Measurements from ENCODE around the genes CABLES1, LAMA3 and TTC39C.

DNA sequence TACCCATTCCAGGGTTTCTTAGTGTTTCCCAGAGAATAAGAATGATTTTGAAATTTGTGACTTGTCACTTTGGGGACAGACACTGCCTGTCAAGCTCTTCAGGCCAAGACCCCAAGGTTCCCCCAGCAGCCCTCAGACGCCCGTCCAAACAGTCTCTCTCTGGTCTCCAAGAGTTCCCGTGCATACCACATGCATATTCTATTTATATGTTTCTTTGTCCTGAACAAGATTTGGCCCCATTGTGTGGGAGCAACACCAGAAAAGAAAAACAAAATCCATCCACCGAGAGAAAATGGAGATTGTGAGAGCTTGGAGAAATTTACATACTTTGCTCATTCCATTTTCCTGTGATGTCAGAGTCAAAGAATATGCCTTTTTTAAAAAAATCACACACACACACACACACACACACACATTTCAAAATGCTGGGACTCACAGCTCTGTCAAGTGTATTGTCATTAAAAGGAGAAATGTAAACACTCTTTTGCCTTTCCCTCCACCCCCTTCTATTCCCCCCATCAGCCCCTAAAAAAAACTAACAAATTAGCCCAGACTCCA, 52.3 kb upstream of the CTAGE1 start:
- PRO-cap, 3 experiments, result no peak in any of the 3 experiments

DNA sequence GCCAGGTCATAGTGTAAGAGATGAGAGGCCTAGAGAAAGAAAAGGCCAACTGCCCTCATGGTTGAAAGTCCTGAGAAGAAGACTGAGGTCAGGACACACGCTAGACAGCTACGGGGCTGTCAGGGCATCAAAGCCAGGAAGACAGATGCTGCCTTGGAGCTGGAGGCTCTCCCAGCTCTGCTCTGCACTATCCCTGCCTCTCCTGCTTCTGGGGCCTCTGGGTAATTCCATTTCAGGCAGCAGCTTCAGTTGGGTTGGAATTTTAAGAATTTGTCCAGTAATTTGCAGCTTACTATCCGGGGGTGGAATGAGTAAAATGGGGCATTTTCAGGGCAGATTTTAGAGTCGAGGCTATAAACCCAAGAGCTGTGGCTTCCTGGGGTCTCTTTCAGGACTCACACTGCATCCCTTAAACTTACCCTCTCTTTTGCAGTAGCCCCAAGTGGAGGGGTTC, 76.2 kb upstream of the CTAGE1 start:
- PRO-cap, 3 experiments, result peak in 1 of 3 experiments; most common minus-strand start position 210 of the sequence (in 1)

GRCh38 chr18:22530011-22530373, 112.3 kb upstream of the CTAGE1 start:
- PRO-cap, 3 experiments, result no peak in any of the 3 experiments

DNA sequence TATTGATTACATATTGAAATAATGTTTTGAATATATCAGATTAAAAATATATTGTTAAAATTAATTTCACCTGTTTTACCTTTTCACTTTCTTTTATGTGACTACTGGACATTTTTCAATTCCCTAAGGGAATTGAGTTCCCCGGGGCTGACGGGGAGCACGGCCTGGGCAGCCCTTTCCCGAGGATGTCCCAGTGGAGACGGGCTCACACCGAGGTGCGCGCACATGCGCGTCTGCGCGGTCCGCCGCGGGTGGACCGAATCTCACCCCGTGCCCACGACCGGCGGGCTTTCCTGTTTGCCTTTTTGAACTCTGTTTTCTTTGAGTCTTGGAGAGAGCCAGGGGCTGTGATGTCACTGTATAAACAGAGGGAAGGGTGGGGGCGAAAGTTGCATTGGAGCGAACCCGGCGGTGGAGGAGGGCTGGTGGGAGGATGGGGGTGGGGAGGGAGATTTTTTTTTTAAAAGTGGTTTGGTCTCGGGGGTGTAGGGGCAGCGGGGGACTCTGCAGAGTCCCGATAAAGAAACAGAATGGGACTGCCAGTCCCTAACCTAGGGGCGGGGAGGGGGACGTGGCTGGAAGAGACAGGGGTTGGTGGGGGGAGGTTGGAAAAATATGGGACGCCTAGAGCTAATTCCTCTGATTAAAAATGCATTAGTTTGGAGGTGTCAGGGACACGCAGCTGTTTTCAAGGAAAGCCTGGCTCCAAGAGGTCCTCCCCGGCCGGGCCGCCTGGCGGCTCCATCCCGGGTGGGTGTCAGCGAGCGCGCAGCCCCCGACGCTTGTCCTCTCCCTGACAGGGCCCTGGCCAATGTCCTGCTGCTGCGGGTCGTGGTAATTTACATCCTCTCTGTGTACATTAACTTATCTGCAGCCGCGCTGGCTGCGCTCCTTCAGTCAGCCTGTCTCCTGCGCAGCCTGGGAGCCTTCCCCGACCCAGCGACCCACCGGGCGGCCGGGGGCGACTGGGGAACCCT, 141.4 kb upstream of the CTAGE1 start:
- PRO-cap, 3 experiments, result peak in 3 of 3 experiments; most common plus-strand start position 657 of the sequence (in 2); most common minus-strand start position 237 of the sequence (in 2)

GRCh38 chr18:22559779-22560462, 142.2 kb upstream of the CTAGE1 start:
- PRO-cap, 3 experiments, result peak in 1 of 3 experiments; most common plus-strand start chr18:22559857 (in 1); most common minus-strand start chr18:22559840 (in 1)

DNA sequence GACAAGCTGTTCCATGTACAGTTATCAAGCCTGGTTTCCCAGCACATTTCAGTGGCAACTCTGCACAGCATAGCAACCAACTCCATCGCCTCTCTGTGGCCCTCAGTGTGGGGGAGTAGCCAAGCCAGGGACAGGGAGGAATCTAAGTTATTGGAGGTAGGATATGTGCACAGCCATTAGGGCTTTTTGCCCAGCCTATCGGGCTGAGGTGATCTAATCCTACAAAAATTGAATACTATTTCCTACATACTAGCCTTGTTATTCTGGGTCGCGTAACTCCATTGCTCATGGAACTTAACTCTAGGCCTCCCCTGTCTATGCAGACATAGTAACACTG, 189.3 kb upstream of the CTAGE1 start:
- PRO-cap, 3 experiments, result no peak in any of the 3 experiments

- PRO-cap, 3 experiments, result no peak in any of the 3 experiments
Measured at GRCh38 chr18:22626802-22627071, 209.0 kb upstream of the CTAGE1 start.

- PRO-cap, 3 experiments, result no peak in any of the 3 experiments
Measured at GRCh38 chr18:22978334-22978896, 45.3 kb downstream of the RBBP8 start.

- PRO-cap, 3 experiments, result peak in 3 of 3 experiments; most common plus-strand start chr18:23135487 (in 3); most common minus-strand start chr18:23135341 (in 3)
Measured at GRCh38 chr18:23135305-23135607, at the start of gene CABLES1. Gene CABLES1, plus strand, starts transcription at chr18:23135485.

- PRO-cap, 3 experiments, result peak in 3 of 3 experiments; most common plus-strand start chr18:23331482 (in 3); most common minus-strand start chr18:23331130 (in 3)
Measured at GRCh38 chr18:23330795-23331759, 106.7 kb downstream of the TMEM241 start.

- PRO-cap, 3 experiments, result no peak in any of the 3 experiments
Measured at GRCh38 chr18:23357700-23358415, 79.9 kb downstream of the TMEM241 start.

GRCh38 chr18:23484529-23484987, 18.8 kb upstream of the RMC1 start:
- PRO-cap, 3 experiments, result no peak in any of the 3 experiments

DNA sequence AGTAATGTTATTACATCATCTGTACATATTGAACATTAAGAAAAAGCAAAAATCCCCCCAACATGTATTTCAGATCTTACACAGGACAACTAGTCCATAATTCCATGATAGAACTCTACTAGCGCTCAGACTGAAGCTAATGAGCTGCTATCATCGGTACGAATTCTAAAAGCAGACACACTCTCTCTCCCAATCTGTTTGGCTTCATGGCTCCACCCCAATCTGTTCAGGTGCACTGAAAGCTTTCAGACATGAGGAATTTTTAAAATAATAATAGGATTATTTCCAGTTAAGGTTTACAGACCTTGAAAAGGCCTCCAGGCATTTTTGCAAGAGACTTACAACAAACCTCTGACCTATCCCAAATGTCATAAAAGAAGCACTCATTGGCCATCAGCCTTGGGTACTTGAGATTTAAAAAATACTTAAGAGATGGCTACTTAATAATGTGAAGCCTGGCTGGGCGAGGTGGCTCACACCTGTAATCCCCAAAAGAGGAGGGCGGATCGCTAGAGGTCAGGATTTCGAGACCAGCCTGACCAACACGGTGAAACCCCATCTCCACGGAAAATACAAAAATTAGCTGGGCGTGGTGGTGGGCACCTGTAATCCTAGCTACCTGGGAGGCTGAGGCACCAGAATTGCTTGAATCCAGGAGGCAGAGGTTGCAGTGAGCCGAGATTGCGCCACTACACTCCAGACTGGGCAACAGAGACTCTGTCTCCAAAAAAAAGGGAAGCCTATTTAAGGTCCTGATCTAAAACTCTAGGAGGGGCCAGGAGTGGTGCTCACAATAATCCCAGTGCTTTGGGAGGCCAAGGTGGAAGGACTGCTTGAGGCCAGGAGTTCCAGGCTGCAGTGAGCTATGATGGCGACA, 1.9 kb downstream of the NPC1 start:
- PRO-cap, 3 experiments, result no peak in any of the 3 experiments

DNA sequence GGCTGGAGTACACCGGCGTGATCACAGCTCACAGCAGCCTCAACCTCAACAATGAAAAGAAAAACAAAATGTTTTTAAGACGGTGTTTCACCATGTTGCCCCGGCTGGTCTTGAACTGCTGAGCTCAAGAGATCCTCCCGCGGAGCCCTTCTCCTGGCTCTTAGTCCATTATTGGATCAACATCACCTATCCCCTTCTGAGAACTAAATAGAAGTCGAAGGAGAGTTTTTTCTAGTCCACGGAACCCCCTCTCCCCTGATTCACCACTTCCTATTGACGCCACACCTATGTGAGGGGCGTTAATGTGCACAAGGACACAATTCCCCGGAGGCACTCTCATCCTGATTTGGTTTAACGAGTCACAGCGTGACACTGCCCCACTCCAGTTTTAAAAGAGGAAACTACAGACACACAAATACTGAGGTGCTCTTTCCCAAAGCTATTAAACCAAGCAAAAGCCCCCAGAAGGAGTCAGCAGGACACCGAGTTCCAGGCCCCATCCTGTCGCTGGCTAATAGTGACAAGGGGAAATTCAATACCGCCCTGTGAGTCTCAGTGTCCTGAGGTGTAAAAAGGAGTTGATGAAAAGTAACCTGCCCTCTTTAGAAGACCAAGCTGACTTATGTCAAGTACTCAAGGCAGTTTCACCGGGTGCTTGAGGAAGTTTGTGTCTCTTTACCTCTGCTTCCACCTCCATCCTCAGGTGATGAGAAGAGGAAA, 960 bp downstream of the NPC1 start:
- PRO-cap, 3 experiments, result peak in 2 of 3 experiments; most common plus-strand start position 380 of the sequence (in 2)

DNA sequence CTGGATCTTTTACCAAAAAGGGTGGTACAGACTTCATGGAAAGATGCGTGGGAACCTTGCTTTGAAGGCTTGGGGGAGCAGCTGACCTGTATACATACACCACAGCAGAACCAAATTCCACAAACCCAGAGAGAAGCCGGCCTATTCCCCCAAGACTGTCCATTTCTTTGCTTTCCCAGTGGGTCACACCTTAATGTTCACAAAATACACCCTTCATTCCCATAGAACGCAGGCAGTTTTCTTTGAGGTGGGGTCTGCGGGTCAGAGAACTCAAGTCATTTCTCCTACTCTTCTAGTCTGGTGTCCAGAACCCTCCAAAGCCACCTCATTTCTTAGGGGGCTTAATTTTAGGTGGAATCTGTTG, 33.6 kb upstream of the NPC1 start:
- PRO-cap, 3 experiments, result no peak in any of the 3 experiments

GRCh38 chr18:23688805-23690081, at the start of gene LAMA3:
Gene LAMA3, plus strand, starts transcription at chr18:23689453.
- PRO-cap, 3 experiments, result peak in 3 of 3 experiments; most common plus-strand start chr18:23689453 (in 3); most common minus-strand start chr18:23689468 (in 3)

GRCh38 chr18:23749657-23749988, 60.4 kb downstream of the LAMA3 start:
- PRO-cap, 3 experiments, result no peak in any of the 3 experiments

- PRO-cap, 3 experiments, result no peak in any of the 3 experiments
Measured at GRCh38 chr18:23964519-23964822, 50.1 kb upstream of the TTC39C start.

- PRO-cap, 3 experiments, result no peak in any of the 3 experiments
Measured at GRCh38 chr18:24000623-24001081, 13.9 kb upstream of the TTC39C start.

DNA sequence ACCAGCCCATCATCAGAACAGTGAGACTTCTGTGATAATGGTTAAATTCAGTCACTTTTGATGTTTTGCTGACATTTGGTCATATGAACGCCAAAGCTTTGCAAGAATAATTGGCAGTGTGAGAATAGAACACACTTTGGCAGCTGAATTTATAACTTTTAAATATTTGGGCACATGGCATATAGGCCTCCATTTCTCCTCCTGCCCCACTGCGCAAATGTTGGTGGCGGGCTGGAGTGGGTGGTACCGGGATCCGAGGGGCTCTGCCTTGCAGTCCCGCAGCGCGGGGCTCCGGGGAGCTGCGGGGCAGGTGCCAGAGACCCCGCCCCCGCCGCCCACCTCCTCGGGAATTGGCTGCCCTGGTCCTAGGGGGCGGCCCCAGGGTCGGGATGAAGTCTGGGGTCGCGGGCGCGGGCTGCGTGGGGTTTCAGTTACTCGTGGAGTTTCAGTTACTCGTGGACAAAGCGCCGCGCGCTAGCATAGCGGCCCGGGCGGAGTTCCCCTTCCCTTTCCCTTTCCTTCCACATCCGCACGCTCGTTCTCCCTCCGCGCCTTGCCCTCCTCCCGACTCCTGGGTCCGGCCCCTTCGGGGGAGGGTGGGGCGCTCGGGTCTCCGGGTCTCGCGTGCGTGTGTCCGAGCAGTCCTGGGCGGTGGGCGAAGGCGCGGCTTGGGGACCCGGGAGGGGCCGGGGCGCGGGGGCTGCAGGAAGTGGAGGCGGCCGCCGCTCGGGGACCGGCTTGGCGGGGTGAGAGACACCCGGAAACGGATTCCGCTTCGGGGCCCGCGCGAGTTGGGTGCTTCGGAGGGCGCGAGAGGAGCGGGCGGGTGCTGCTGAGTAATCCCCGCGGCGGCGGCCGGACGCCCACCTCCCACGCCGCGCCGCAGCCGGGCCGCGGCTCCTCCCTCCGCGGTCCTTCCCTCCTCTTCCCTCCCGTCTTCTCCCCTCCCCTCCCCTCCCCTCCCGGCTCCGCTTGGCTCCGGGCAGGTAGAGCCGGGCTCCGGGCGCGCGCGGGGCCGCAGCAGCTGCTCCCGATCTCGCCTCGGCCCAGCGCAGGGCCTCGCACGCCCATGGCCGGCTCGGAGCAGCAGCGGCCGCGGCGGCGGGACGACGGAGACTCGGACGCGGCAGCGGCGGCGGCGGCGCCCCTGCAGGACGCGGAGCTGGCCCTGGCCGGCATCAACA, at the start of gene TTC39C:
Gene TTC39C, plus strand, starts transcription at position 952 of the 1,184 bp plus-strand sequence.
- PRO-cap, 3 experiments, result peak in 3 of 3 experiments; most common plus-strand start position 448 of the sequence (in 3); most common minus-strand start position 900 of the sequence (in 3)

All from Metastatic Breast Carcinoma in the Ovary (tissue), 3 donors.